HEK293 (cell line): ENCODE measurements around the genes DGKB and AGR2.

DNA sequence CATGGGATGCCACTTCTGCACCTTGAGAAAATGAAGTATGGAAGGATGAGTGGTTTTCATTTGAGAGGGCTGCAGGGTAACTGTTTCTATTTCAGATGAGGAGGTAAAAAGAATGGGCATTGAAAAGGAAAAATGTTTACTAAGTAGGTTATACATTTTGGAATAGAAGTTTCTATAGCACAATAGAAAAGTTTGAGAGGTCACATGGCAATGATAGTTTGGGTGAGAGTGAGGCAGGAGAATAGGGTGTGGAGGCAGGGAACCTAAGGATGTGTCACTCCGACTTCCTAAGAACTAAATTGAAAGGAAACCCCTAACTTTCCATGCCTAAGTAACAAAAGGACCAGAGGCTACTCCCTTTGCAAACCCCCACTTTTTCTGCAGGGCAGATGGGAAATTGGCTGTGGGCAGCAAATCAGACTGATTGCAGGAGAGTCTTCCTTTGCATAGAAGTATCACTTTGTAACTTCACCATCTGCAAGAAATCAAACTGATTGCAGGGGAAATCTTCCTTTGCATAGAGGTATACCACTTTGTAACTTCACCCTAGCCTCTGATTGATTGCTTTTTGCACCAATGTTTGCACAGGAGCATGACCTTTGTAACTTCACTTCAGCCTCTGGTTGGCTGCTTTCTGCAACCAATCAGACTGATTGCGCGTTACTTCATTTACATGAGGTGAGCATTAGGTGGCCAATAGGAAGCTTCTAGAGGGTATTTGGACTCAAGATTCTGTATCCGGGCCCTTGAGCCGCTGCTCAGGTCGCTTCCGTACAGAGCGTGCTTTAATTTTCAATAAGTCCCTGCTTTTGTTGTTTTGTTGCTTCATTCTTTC is 867 bp upstream of the PHF14 start:
- PRO-cap, result bidirectional peak, plus-strand start at position 723 of the sequence, minus-strand start at position 498 of the sequence
- RRBS, 2 experiments, result no CpG with 5 or more reads among the region's 8 CpGs

DNA sequence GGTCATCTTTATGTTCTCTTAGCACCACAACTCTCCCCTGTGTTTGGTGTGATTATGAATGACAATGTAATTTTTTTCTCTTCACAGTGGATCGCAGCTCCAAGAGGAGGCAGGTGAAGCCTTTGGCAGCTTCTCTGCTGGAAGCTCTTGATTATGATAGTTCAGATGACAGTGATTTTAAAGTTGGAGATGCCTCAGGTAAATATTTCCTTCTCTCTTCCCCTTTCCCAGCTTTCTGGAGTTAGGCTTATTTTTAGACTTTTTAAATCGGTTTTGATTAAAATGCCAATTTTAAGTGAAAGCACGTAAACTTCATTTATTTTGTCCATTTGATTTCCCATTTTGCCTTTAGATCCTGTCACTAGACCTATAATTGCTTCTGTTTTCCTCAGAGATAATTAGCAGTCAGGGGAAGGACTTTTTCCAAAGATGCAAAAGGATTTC is 1.1 kb downstream of the PHF14 start:
- PRO-cap, result no peak
- RRBS, 2 experiments, result no CpG with 5 or more reads among the region's 3 CpGs

- PRO-cap, result no peak
- RRBS, 2 experiments, result no CpG with 5 or more reads among the region's 5 CpGs
These were observed 220.9 kb downstream of the PHF14 start for GRCh38 chr7:11194478-11194998.

GRCh38 chr7:12556038-12556385 is 14.5 kb upstream of the SCIN start:
- PRO-cap, result no peak
- RRBS, 2 experiments, result no CpG with 5 or more reads among the region's 28 CpGs

DNA sequence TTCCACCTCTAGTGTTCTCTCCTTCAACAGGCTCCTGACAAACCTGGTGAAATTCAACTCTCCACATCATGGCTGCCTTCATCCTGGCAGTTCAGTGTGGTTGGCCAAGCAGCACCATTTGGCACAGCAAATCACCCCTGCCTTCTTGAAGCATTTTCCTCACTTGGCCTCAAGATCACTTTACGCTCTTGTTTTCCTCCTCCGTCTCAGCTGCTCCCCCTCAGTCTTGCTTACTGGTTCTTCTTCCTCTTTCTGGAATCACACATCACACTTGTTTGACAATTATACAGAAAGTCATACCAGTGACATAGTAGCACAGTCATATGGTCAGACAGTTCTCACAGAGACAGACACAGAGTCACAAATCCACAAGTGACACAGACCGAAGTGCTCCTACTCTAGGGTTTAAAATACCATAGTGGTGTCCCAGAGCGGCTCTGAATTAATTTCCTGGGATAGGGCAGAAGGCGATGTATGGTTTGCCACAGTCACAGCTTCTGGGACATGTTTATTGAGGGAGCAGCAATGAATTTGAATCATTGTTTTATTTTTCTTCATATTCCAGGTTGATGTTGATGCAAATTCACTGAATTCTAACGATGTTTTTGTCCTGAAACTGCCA is 43.7 kb upstream of the ARL4A start:
- PRO-cap, result no peak
- RRBS, 2 experiments, result no CpG with 5 or more reads among the region's 6 CpGs

- PRO-cap, result no peak
- RRBS, 2 experiments, result no CpG with 5 or more reads among the region's 5 CpGs
These were observed 4.4 kb downstream of the ARL4A start for GRCh38 chr7:12691625-12692413.

- PRO-cap, result unidirectional peak, plus-strand start at chr7:12715608; bidirectional peak, plus-strand start at chr7:12715974, minus-strand start at chr7:12715858
- RRBS, 2 experiments, result no CpG with 5 or more reads among the region's 15 CpGs
These were observed 28.1 kb downstream of the ARL4A start for GRCh38 chr7:12715205-12716335.

DNA sequence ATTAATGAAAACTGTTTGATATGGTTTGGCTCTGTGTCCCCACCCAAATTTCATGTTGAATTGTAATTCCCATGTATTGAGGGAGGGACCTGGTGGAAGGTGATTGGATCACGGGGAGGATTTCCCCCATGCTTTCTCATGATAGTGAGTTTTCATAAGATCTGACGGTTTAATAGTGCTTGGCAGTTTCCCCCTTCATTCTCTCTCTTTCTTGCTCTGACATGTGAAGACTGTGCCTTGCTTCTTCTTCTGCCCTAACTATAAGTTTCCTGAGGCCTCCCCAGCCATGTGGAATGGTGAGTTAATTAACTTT is 248.6 kb upstream of the ETV1 start:
- PRO-cap, result no peak
- RRBS, 2 experiments, result no CpG with 5 or more reads among the region's 2 CpGs

- PRO-cap, result no peak
- RRBS, 2 experiments, result no CpG with 5 or more reads among the region's 21 CpGs
These were observed 289.3 kb upstream of the ETV1 start for GRCh38 chr7:14278636-14279214.

DNA sequence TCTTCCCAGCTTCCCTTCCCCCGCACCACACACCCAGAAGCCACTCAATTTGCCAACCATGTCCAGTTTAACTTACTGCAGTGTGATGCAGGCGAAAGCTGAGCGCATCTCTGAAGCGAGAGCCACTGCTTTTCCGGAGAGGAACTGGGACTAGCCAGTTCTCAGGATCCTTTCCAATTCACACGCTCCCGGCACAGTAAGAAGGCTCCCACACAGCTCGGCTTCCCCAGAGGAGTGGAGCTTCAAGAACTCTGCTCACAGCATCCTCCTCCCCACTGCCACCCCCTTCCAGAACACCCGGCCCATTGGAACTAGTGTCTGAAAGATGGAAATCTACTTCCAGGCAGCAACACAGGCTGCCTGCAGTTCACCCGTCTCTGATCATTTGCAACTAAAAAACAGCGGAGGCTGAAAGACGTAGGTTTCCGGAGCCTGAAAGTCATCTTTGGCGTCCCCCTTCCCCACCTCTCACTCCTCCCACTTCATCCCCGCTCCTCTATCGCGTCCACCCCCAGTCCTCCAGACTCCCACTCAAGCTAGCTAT is at the start of gene DGKB:
DGKB (minus strand) TSS at position 236 of the 544 bp plus-strand sequence.
- PRO-cap, result unidirectional peak, minus-strand start at position 393 of the sequence
- RRBS, 2 experiments, result 2% methylated on average over 3 of the region's 17 CpGs; no CpG with 5 or more reads in 1 of the 2 experiments

DNA sequence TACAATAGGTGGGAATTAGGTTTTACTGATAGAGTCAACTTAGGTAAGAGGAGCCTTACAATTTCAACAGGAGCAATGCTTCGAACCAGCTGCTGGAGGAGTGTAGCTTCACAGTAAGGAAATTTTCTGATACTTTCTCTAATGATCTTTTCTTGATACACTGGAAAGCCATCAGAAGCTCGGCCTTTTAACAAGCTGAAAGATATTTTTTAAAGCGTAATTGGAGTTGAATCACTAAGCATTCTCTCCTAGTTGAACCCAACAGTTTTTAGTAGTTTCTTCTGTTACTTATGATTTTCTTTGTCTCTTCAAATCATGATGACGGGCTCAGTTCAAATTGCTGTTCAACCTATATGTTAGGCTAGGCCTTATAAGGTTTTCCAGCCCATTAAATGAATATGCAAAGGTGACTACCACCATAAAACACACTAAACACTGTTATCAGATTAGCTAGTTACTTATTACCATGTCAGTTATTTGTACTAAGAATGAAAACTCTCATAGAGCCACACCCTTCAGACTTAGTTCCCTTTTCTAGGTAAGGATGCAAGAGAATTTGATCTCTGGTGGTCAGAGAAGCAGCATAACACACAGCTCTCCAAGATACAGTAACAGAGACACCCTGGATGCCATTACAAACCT is 35.9 kb downstream of the ANKMY2 start:
- PRO-cap, result no peak
- RRBS, 2 experiments, result no CpG with 5 or more reads among the region's 4 CpGs

- PRO-cap, result no peak
- RRBS, 2 experiments, result no CpG with 5 or more reads among the region's 4 CpGs
These were observed 11.2 kb downstream of the ANKMY2 start for GRCh38 chr7:16634229-16634800.

DNA sequence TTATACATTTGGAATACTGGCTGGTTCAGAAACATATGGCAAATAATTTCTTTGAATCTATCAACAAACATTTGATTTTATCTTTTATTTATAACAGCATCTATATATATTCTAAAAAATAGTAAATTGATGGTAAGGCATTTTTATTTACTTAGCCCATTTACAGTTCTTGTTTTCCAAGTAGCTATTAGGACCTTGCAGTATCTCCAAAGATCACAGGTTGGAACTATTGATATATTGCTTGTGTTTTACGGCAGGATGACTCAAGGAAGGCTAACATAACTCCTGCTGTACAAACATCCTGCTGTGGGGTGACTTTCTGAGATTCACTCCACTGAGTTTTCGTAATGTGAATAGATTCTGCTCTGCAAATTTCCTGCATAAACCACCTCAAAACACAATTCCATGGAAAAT is 971 bp downstream of the AGR2 start:
- PRO-cap, result no peak
- RRBS, 2 experiments, result no CpG with 5 or more reads among the region's 2 CpGs

DNA sequence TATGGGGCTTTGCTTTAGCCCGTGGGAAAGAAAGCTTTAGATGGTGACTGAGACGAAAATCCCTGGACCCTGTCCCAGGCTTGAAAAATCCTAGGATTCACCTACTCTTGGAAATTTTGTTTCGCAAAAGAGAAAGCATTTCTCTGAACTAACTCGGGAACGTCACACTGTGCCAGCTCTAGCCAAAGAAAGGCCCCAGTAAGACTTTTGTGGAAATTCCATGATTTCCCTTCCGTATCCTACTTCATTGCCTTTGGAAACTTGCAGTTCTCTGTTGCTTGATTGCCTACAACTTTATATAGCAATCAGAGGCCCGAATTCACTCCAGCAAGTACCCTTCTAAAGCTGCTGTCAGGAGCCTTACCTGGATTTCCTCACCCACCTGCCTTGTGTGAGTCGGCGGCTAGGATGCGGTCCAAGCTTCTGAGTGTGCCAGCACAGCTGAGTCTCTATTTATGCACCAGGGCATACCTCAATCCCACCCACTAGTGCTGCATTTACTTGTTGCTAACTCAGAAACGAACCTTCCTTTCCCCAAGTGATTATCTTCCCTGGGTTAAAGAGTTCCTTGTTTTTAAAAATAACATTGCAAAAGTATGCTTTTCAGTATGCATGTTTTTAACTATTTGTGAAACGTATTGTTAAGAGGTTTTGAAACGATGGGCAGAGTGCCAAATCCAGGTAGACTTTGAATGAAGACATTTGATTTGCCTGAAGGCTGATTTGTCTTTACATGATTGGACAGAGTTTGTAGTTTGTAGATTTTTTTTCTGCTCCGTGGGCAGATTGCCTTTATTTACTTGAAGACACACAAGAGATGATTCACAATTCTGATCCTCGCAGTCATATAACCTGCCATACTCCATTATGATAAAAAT is at the start of gene AGR2:
AGR2 (minus strand) TSS at position 429 of the 878 bp plus-strand sequence.
- PRO-cap, result no peak
- RRBS, 2 experiments, result no CpG with 5 or more reads among the region's 15 CpGs

- PRO-cap, result no peak
- RRBS, 2 experiments, result no CpG with 5 or more reads among the region's 2 CpGs
These were observed 28.5 kb upstream of the AGR2 start for GRCh38 chr7:16833160-16833808.

- PRO-cap, result no peak
- RRBS, 2 experiments, result no CpG with 5 or more reads among the region's 2 CpGs
These were observed 6.5 kb downstream of the AHR start for GRCh38 chr7:17304911-17305376.

- PRO-cap, result no peak
- RRBS, 2 experiments, result no CpG with 5 or more reads among the region's 3 CpGs
These were observed 73.6 kb downstream of the AHR start for GRCh38 chr7:17371857-17372667.

GRCh38 chr7:17861887-17862299 is 78.4 kb downstream of the SNX13 start:
- PRO-cap, result no peak
- RRBS, 2 experiments, result no CpG with 5 or more reads among the region's 1 CpG

GRCh38 chr7:17921038-17921876 is 19.0 kb downstream of the SNX13 start:
- PRO-cap, result no peak
- RRBS, 2 experiments, result no CpG with 5 or more reads among the region's 5 CpGs

- PRO-cap, result no peak
- RRBS, 2 experiments, result no CpG with 5 or more reads among the region's 3 CpGs
These were observed 12.8 kb downstream of the HDAC9 start for GRCh38 chr7:18508299-18508804.